SK-N-DZ (cell line): ENCODE measurements around a stretch of chr14.

DNA sequence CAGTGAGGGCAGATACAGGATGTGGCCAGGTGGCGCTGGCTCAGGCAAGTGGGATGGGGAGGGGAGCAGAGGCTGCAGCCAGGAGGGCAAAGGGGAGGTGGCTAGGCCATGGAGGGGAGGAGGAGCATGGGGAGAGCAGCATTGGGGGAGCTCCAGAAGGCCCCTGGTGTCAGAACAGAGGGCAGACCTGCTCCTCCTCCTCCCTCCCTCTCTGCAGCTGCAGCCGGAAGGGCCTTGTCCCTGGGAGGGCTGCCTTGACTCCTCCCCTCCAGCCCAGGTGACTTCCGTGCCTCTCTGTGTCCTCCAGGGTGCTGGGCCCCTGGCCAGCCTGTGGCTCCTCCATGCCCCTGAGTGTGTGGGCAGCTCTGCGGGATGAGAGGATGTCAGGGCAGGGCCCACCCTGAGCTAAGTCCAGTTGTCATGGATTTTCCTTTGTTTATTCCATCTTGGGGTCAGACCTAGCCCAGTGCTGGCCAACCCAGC lies 68.2 kb upstream of the DLK1 start:
RAMPAGE:
- cytosol, long total RNA: no peak
- nucleus, long total RNA: no peak

RAMPAGE:
- cytosol, long total RNA: no peak
- nucleus, long total RNA: no peak
Measured at GRCh38 chr14:100771156-100771643, 44.5 kb downstream of the DLK1 start.

GRCh38 chr14:100826895-100827557 lies 76.5 kb downstream of the RTL1 start:
RAMPAGE:
- cytosol, long total RNA: no peak
- nucleus, long total RNA: no peak

DNA sequence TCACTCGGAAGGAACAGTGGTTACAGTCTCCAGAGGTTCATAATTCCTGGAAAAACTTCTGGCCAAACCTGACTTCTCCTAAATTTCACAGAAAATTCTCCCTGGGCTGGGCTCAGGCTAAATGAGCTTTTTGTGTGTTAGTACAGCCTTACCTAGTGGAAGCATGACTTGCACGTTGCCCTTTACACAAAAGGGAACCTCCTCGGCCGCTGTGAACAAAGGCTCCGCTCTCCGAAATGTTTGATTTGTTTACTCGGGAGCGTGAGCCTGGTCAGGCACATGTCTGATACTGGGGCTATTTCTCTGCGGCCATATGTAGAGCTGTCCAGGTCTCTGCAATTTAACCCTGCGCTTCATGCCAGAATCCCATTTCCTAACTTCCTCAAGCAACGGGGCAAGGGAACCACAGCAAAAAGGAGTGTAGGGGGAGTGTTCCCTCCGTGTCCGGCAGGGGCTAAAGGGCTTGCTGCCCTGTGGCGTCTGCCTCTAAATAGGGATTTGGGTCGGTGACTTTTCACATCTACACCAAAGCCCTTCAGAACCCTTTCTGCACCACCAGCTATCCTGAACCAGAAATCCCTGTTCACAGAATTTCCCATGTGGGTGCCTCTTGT lies 3.2 kb downstream of the RTL1 start:
RAMPAGE:
- cytosol, long total RNA: no peak
- nucleus, long total RNA: no peak

GRCh38 chr14:101005401-101006002 lies 102.0 kb upstream of the RTL1 start:
RAMPAGE:
- cytosol, long total RNA: no peak
- nucleus, long total RNA: no peak

RAMPAGE:
- cytosol, long total RNA: no peak
- nucleus, long total RNA: no peak
Measured at GRCh38 chr14:101201794-101202120, 298.2 kb upstream of the RTL1 start.

RAMPAGE:
- cytosol, long total RNA: no peak
- nucleus, long total RNA: no peak
Measured at GRCh38 chr14:101405741-101405960, 355.9 kb upstream of the PPP2R5C start.

DNA sequence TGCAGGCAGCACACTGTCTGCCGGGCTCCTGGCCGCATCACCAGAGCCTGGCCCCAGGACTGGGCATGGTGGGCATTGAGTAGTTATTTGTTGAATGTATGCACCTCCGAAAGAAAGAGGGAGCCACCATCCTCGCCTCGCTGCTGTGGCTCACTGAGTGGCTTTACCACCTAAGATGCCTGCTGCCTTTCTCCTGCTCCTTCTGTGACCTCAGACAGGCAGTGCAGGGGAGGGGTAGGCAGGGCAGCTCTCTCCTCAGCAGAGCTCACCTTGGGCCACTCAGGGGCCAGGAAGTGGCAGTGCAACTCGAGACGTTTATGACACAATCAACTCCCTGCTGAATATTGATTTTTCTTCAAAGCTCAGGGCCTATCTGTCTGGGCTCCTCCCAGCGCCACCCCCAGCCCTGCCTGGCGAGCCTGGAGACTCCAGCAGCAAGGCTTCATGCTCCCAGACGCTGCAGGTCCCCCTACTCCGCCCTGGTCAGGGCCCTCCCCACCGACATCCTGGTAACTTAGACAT lies 284.5 kb upstream of the PPP2R5C start:
RAMPAGE:
- cytosol, long total RNA: no peak
- nucleus, long total RNA: no peak

DNA sequence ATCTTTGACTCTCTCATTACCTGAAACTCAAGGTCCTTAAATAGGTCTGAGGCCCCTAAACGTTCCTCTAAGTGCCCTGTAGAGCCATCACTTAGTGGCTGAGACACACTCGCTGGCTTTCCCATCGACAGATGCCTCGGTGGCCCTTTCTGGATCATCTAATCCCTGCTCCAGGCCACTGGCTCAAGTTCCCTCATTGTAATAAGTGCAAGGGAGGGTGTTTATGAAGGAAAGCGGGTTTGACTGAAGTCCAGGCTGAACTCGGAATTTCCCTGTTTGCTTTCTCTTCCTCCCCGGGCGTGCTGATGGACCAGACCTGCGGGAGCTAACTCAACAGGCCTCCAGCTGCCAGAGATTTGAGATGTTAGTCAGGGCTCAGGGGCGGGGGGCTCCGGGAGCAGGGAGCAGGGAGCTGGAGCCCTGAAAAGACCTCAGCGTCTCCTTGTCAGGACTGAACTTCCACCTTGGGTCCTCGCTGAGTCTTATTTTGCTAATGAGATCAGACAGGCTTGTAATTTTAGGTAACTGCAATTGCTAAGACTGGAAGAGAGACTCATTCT lies 280.9 kb upstream of the PPP2R5C start:
RAMPAGE:
- cytosol, long total RNA: no peak
- nucleus, long total RNA: no peak

DNA sequence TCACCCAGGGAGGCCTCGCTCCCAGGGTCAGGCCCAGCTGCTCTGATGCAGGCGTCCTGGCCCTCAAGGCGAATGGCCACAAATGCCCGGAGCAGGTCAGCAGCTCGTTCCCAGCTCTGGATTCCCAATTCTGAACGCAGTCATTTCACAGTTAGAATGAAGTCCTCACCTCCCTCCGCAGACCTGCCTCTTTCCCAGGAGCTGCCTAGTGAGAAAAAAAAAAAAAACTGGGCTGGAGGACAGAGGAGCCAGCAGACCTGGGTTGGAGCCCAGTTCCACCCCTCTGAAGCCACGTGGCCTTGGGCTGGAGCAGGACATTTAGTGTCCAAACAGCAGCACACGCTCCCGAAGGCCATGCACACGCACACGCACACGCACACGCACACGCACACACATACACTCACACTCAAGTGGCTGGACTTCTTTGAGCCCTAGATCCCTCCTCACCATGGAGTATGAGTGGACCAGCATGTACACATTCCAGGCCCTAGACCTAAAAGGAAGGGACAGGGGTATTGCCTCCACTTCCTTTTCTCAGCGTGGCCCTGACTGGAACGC lies 262.3 kb upstream of the PPP2R5C start:
RAMPAGE:
- cytosol, long total RNA: no peak
- nucleus, long total RNA: no peak

GRCh38 chr14:101560898-101561719 lies 200.4 kb upstream of the PPP2R5C start:
RAMPAGE:
- cytosol, long total RNA: no peak
- nucleus, long total RNA: no peak

RAMPAGE:
- cytosol, long total RNA: no peak
- nucleus, long total RNA: no peak
Measured at GRCh38 chr14:101584547-101584887, 177.0 kb upstream of the PPP2R5C start.

GRCh38 chr14:101599168-101599367 lies 162.4 kb upstream of the PPP2R5C start:
RAMPAGE:
- cytosol, long total RNA: no peak
- nucleus, long total RNA: no peak

DNA sequence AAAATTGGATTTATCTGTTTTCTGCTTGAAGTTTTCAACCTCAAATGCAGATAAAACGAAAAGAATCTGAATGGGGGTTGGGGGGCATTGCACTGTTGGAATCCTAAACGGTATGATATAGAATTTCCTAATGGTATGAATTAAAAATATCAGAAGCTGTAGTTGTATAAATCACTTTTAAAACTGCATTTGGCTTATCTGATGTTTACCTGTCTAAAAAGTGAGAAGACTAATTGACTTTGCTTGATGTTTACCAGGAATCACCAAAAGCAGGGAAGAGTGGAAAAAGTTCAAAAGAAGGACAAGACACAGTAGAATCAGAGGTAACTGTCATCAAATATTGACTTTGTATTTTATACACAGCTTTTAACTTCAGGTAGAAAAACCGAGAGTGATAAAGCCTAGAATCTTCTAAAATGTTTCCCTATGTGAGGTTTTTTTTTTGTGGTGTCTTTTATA lies 1.2 kb downstream of the PPP2R5C start:
RAMPAGE:
- cytosol, long total RNA: no peak
- nucleus, long total RNA: no peak

DNA sequence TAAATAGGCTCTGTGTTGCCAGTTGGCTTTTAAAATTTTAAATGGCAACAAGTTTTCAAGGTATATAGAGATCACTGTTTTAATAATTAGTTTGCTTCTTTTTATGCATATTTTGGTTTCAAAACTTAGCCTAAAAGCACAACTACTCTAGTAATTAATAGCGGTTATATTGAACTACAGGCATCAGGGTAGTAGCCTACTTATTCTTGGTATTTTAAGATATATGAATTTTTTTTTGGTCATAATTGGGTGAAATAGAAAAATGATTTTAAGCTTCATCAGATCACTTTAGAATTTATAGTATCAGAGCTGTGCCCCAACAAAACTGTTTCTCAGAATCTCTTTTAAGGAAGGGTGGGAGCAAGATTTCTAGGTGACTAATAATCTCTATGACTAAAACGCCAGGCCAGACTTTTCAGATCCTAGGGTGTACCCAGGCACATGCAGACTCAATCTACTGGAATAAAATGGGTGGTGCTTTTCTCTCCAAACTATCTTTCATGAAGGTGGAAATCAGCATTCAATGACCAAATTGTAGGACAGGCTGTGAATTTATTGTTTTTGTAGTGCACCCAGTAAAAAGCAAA lies 49.2 kb downstream of the PPP2R5C start:
RAMPAGE:
- cytosol, long total RNA: no peak
- nucleus, long total RNA: no peak

DNA sequence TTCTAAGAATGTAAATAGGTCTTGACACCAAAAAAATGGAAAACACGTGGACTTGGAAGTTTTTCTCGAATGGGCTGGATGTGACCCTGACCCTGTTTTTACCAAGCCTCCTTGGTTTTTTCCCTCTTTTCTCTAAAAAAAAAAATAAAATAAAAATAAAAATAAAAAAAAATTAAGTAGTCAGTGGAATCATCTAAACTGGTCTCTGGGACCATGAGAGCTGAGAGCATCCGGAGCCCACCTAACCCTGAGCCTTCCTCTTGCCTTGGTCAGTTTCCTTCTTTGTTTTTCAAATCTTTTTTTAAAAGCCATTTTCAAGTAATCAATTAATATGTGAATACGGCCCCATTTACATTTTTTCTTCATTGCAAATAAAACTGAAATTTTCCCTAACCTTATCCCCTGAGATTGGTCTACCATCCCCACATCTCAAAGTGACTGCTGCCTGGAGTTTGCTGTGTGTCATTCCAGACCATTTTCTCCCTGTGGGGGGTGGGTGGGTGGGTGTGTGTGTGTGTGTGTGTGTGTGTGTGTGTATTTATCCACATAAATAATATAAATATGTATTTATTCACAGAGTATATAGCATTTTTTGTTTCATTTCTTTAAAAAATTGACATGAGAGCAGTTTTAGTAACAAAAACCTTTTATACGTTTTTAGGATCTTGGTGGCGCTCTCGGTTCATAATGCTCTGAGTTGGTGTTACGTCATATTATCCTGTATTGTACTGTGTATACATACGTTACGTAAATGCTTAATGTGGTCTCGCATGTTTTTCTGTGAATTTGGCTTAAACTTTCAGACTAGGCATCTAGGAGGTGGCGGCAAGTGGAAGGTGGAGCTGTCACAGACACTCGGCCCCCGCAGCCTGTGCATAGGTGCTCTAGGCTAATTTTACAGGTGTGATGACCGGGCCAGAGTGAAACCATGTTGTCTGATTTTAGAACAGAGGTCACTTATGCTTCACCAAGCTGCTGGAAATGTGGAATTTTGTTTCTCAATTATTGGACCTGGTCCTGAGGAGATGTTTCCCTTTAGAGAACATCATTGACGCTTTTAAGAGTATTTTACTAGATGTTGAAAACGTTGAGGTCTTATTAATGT lies 59.8 kb downstream of the PPP2R5C start:
RAMPAGE:
- cytosol, long total RNA: no peak
- nucleus, long total RNA: no peak

DNA sequence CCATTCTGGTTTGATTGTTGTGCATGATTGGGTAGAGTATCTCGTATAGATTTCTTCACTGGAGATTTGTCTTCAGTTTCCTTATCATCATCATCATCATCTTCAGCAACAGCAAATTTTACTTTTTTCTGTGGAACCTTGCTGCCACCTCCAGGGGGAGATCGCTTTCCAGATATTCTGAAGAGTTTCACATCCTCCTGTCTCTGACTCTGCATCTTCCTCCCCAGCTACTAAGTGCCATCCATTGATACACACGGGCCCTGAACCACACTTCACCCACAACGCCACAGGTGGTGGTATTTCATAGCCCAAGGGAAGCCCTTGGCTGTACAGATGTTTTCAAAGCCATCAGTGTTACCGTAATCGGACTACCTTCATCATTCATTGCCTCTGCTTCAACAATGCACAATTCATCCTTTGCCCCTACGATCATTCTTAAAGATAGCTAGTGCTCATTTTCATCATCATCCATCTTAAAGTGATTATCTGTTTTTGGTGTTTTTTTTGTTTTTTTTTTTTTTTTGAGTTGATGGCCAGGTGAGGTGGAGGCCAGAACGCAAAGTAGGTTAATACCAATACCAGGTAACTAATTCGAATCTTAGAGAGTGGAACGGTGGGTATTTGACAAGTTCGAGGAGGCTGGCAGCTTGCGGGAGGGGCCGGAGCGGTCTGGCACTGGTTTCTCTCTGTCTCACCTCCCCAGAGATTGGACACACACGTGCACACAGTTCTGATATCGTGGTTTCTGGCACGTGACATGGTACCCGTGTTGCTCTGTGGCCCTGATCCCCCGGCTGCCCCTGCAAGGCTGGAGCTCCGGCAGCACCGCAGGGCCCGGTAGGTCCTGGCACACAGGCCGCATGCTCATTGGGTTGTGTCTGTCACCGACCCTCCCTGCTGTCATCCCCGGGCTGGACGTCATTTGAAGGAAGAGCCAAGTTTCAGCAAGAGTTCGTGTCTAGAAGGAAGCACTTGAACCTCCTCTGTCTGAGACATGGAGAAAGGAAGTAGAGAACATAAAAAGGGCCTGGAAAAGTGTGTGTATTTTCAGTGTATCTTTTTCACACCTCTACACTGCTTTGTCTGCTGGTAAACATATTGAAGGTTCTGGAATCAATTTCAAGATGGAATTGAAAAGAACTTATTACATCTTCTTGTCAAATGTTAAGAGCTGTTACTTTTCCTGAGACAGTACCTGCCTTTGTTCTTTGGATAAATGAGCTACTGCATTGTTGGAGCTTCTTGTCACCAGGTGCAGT lies 82.6 kb downstream of the PPP2R5C start:
RAMPAGE:
- cytosol, long total RNA: no peak
- nucleus, long total RNA: no peak

RAMPAGE:
- cytosol, long total RNA: no peak
- nucleus, long total RNA: no peak
Measured at GRCh38 chr14:101881384-101881884, 82.9 kb upstream of the DYNC1H1 start.

GRCh38 chr14:101911603-101911940 lies 52.8 kb upstream of the DYNC1H1 start:
RAMPAGE:
- cytosol, long total RNA: no peak
- nucleus, long total RNA: no peak

DNA sequence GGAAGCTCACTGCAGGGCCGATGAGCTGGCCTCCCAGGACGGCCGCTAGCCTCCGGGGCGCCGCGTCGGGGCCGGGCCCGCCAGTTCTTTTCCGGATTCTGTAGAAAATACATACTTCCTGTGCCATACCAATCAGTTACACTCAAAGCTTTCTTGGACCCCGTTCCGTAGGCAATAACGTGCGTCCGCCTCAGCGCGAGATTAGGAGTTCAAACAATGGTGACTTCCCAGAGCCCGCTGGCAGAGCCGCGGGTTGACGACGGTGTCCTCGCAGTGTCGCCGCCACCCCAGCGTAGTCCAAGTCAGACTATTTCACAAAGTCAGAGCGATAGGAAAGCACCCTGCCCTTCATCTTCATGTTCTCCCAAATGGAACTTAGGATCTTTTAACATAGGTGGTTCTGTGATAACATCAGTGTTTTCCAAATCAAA lies 39.1 kb upstream of the DYNC1H1 start:
RAMPAGE:
- cytosol, long total RNA: no peak
- nucleus, long total RNA: no peak